ENCODE results near the genes PRPSAP1 and CYGB.

DNA sequence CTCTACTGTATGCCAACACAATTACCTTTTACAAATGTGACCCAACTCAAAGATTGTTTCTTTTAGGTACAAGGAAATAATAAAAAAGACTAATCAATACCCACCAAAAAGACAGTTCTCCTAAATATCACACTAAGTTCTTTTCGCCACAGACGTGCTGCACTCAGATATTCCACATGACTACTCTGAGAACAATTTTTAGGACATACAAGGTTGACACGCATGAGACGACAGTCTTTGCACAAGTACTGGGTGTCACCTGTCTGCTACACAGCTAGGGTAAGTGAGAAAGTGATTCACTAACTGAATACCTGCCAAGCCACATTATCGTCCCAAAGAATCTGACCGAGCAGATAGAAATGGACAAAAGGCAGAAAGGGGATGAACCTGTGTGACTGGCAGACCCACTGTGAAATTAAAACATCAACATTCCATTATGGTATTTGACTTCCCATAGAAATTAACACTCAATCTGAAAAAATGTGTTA lies 21.3 kb downstream of the SRP68 start:
- PRO-cap = no peak
- RRBS = no CpG with 5 or more reads among the region's 6 CpGs

DNA sequence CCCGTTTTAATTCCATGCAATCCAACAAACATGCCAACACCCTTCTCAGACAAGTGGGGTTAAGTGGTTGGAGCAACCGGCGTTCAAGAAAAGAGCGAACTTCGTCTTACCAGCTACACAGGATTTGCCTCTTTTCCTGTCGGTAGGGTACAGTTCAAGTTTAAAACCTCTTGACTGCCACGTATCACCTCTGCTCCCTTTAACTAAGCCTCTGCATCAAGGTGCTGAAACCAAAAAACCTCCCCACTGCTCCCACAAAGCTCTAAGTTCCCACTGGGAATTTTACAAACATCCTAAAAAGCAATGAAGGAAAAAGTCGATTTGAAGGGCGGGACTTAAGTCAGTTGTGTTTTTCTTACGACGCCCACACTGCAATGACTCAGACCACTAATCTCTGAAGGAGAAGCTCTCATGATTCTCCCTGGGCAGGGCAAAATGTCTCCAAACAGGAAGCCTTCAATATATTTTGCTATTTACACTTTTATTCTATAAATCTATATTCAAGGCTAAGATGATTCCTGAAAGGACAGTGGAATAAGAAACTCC lies 18.9 kb downstream of the SRP68 start:
- PRO-cap = no peak
- RRBS = no CpG with 5 or more reads among the region's 11 CpGs

DNA sequence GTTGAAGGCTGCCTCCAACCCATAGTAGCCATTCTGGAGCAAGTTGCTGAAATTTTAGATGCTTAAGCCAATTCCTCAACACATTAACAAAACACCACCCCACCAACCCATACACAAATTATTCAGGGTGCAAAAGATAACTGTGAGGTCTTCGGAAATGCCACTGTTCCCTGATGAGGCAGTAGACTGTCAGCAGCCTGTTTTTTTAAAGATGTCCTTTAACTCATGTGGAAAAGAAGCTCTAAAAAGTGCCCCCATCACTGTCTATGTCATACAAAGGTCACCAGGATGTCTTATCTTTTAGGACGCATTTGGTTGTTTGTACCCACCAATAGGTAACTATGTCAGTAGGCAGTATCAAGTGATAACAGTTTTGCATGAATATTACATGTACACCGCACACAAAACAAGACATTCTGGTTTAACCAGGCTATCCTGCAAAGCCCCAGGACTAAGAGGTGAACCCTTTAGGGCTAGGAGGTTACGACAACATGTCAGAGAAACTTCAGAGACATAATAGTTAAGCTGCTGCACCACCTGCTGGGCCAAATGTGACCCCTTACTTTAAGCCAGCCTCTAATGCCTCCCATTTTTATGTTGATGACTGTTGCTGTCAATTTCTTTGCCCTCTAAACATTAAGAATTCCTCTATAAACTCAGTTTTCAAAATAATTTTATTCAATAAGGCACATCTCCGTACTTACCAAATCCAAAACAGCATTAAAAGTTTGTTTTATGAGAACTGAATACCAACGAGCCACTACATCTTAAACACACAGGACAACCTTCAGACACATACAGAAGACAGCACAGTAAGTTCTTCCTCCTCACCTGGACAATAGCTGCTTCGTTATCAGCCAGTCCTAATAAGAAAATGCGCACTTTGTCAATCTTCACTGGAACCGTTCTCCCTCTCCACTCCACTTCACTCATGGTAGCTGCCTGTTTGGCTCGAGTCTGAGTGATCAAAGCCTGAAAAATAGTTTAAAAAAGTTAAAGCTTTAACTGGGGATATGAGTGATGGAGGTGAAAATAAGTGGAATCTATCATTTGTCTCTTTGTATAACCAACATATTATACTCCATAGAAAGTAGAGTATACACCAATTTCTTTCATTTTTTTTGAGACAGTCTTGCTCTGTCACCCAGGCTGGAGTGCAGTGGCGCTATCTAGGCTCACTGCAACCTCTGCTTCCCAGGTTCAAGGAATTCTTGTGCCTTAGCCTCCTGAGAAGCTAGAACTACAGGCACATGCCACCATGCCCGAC lies 15.3 kb downstream of the SRP68 start:
- PRO-cap = no peak
- RRBS = no CpG with 5 or more reads among the region's 12 CpGs

DNA sequence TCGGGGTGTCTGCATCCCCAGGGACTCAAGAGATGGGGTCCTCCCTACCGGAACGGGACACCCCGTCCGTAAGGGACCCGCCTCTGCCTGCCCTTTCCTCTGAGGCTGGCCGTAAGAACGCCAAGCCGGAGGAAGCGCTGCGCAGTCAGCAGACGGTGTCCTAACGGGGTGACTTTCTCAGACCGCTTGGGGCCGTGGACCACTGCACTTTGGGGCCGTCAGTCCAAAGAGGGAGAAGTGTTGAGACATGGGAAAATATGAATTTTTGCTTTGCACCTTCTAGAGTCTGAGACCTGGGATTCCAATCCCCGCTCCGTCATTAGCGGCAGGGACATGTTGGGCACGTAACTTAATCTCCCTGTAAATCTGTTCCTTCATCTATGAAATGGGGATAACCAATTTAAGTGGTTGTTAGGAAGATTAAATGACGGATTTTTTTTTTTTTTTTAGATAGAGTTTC lies 579 bp upstream of the SRP68 start:
- PRO-cap = bidirectional peak, plus-strand start at position 142 of the sequence, minus-strand start at position 89 of the sequence
- RRBS = 1% methylated on average over 8 of the region's 21 CpGs

DNA sequence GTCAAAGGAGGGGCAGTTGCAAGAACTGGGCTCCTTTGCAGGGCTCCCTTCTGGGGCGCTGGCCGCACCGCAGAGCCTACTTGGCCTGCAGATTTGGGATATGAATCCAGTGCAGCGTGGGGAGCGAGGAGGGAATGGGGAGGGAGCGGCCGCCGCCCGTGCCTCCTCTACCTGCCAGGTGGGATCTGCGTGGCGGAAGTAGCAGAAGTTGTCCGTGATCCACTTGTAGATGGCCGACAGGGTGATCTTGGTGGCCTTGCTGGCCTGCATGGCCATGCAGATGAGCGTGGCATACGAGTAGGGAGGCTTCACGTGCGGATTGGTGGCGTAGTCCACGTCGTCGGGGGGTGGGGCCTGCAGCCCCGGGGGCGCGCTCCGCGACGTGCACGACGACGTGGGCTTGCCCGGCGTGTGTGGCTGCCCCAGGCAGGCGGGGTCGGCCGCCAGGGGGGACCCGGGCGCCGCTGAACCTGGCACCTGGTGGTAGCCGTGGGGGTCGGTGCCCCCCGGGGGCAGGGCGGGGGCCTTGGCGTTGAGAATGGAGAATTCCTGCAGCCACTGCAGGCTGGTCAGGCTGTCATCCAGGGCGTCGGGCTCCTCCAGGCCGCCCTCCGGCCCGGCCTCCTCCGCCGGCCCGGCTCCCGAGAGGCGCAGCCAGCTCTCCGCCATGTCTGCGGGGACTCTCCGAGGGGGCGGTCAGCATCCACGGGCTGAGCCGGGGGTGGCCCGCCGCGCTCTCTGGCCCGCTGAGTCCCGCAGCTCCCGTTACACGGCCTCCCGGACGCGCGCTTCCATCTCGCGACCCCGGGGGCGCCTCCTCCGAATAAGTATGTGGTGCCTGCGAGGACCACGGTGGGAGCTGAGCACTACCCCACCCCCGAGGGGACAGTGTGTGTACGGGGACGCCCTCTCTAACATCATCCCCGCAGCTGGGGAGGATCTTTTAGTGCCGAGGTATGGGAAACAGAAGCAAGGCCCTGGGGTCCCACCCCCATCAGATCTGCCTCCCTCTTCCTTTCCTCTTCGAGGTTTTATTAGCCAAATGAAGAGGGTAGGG lies 990 bp downstream of the FOXJ1 start:
- PRO-cap = no peak
- RRBS = 74% methylated on average over 36 of the region's 83 CpGs

- PRO-cap = no peak
- RRBS = no CpG with 5 or more reads among the region's 1 CpG
These were observed 32.2 kb downstream of the RNF157 start for GRCh38 chr17:76208170-76208443.

DNA sequence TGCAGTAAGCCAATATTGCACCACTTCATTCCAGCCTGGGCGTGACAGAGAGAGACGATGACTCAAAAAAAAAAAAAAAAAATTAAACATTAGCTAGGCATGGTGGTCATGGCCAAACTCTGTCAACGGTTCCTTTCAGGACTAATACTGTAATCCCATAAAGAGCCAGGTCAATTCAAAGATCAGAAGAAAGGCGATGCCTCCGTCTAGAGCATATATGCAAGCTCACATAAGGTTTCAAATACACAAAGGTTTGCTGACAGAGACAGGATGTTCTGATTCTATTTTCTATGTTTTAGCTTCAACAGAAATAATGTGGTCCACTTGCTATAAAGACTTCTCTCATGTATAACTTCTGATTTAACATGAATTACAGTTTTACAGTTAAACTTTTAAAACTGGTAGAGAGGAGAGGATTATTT lies 2.3 kb downstream of the RNF157 start:
- PRO-cap = no peak
- RRBS = no CpG with 5 or more reads among the region's 5 CpGs

GRCh38 chr17:76262744-76263623 lies 2.2 kb upstream of the UBALD2 start:
- PRO-cap = no peak
- RRBS = no CpG with 5 or more reads among the region's 12 CpGs

DNA sequence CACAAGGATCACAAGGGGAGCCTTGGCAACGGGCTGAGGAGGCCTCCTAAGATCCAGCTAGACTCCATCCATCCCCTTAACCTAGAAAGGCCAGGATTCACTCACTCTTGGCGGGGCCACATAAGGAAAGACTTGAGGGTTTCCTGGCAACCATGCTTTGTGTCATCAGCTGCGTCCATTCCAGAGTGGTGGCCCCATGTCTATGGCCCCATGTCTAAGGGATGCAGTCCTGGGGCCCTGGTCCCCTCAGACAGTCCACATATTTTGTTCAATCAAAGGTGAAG lies 232 bp upstream of the QRICH2 start:
- PRO-cap = no peak
- RRBS = no CpG with 5 or more reads among the region's 3 CpGs

GRCh38 chr17:76345291-76345943 lies 8.3 kb downstream of the PRPSAP1 start:
- PRO-cap = bidirectional peak, plus-strand start at chr17:76345718, minus-strand start at chr17:76345605
- RRBS = no CpG with 5 or more reads among the region's 15 CpGs

DNA sequence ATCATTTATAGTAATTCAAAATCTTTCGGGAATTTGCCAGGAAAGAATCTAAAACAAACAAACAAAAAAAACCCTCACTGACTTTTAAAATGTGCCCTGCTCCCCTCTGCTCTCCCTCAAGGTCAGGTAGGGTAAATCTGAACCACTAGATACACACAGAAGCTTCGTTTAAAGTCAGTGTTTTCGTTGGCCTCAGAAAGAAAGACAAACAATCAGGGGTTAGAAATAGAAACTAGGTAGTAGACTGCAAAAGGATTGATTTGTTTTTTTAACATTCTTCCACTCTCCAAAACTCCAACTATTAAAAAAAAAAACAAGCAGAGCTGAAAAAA lies 2.0 kb downstream of the PRPSAP1 start:
- PRO-cap = no peak
- RRBS = no CpG with 5 or more reads among the region's 3 CpGs

DNA sequence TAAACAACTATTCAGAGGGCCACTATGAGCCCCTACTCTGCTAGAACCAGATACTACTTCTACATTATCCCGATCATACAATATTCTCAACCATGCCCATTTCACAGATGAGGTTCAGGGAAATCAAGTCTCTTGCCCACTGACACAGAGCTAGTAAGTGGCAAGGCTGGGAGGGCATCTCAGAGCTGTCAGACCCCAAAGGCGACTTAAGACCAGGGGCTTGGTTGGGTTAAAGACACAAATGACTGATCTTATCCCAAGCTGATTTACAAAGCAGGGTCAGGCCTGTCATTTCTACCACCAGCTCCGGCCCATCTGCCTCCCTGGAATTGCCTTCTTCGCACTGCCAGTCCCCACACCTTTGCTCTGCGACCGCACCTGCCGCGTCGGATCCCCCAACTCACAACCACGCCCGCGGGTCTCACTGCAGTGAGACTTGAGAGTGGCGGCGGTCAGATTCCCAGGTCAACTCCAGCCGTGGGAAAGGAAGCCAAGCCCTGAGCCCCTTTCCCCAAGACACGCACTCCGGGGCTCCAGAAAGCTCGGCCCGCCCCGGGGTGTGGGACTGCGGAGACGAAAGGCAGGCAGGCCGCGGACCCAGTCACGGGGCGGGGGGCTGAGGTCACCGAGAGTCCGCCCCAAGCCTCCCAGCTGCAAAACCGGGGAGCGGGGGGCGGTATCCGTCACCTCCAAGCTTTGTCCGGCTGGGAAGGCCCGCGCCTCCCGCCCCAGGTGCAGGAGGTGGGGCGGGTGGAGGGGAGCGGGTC lies 831 bp downstream of the PRPSAP1 start:
- PRO-cap = no peak
- RRBS = under 1% methylated on average over 6 of the region's 38 CpGs

GRCh38 chr17:76353469-76354619 lies at the start of gene PRPSAP1:
PRPSAP1 (minus strand) TSS chr17:76353916.
- PRO-cap = bidirectional peak, plus-strand start at chr17:76354268, minus-strand start at chr17:76353860
- RRBS = 2% methylated on average over 34 of the region's 107 CpGs

DNA sequence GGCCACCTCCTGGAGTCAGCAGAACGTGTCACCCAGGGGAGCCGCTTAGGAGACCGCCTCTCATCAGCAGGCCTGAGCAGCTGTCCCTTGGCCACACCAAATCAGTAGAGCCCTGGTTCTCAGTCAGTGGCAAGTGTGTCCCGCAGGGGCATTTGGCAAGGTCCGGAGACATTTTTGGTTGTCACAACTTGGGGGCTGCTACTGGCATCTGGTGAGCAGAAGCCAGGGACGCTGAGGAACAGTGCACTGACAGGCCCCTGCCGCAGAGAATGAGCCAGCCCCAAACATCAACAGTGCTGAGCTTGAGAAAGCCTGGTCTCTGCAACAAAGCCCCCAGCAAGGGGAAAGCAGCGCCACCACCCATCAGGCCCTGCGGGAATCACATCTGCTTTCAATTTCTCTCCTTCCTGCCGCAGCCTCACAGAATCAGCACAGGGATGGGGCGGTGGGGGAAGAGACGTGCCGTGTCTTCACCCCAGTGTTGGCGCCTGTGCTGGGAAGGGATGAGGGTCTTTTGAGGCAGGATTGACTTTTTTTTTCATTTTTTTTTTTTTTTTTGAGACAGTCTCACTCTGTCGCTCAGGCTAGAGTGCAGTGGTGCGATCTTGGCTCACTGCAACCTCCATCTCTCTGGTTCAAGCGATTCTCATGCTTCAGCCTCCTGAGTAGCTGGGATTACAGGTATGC lies 14.8 kb upstream of the PRPSAP1 start:
- PRO-cap = no peak
- RRBS = no CpG with 5 or more reads among the region's 17 CpGs

DNA sequence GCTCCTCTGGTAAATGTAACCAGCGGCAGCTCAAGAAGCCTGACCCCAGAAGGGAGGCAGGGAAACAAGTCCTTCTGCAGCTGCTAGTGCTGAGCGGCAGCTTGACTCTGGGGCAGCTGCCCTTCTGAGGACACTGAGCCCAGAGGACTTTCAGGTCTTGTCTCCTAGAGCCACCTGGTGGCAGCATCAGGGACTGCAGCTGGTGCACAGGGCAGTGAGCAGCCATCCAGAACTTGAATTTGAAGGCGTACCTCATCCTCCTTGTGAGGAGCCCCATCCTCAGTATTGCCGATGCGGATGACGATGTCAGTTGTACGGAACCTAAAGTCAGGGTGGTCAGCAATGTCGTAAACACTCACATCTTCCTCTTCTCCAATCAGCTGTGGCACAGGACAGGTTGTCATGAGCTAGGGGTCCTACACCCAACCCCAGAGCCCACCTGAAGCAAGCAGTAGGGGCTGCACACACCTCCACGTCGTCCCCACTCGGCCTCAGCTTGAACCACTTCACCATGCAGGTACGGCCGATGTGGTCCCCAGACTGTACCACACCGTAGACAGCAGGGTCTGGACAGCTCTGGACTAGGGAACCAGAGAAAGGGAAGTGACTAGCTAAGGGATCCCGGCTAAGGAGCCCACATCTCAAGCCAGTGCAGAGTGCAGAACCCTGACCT lies 13.7 kb downstream of the SPHK1 start:
- PRO-cap = no peak
- RRBS = no CpG with 5 or more reads among the region's 15 CpGs

DNA sequence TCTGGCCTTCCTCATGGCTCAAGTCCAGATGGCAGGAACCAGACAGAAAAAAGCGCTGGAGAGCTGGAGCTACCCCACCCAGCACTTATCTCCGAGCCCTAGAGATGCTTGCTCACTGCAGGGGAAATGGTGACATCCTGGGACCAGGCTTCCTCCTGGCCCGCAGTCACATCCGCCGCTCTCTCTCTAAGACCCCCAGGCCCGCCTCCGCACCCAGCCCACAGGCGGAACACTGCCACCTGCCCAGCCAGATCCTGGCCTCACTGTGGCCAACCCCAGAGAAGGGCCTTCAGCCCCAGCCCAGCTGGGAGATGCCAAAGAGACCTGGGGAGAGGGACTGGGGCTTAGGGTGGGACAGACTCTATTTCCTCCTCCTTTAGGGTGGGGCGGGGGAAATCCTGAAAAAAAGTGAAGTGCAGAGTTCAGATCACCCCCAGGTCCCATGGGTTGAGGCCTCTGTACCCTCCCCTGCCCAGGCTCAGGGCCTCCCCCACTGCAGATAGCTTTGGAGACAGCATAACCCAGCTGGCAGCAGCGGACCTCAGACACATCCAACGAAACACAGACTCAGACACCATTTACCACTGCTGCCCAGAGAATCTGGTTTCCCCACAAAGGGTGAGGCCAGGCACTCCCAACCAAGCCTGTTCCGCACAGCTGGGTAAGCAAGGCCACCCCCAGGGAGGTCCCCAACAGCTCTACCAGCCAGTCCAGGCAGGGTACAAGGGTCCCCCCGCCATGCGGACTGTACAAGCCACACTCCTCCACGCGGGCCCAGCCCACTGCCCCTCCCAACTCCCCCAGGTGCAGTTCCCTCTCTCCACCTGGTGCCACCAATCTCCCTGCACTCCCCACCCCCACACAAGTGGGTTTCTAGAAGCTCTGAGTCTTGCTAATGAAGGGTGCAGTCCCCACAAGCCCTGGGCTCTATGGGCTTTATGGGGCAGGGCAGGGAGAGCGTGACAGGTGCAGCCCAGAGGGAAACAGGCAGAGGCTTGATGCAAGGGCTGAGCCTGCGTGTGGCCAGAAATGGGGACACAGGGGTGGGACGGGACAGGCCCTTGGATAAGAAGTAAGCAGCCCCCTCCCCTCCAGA lies 9.1 kb downstream of the RHBDF2 start:
- PRO-cap = no peak
- RRBS = no CpG with 5 or more reads among the region's 19 CpGs

DNA sequence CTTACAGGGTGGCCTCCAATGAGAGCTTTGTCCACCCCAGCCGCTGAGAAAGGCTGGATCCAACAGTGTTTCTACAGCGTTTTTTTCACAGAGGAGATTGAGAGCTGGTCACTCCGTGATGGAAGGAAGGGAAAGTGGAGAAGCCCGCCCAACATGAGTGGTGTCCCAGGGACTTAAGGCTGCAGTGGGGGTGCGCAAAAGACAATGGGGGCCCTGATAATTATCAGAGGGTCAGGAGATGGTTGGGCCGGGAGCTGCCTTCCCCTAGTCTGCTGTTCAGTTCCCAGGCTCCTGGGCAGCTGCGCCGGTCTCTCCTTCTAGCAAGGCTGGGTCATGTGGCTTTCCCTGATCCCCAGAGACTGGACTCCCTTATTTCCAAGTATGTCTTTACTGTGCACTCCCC lies 16.3 kb downstream of the CYGB start:
- PRO-cap = no peak
- RRBS = 93% methylated on average over 3 of the region's 8 CpGs

GRCh38 chr17:76537130-76538382 lies at the start of gene CYGB:
CYGB (minus strand) TSS chr17:76537709.
- PRO-cap = no peak
- RRBS = 68% methylated on average over 50 of the region's 146 CpGs

- PRO-cap = bidirectional peak, plus-strand start at chr17:76557191, minus-strand start at chr17:76556983
- RRBS = under 1% methylated on average over 11 of the region's 31 CpGs
These were observed 17.0 kb downstream of the PRCD start for GRCh38 chr17:76556722-76557317.

DNA sequence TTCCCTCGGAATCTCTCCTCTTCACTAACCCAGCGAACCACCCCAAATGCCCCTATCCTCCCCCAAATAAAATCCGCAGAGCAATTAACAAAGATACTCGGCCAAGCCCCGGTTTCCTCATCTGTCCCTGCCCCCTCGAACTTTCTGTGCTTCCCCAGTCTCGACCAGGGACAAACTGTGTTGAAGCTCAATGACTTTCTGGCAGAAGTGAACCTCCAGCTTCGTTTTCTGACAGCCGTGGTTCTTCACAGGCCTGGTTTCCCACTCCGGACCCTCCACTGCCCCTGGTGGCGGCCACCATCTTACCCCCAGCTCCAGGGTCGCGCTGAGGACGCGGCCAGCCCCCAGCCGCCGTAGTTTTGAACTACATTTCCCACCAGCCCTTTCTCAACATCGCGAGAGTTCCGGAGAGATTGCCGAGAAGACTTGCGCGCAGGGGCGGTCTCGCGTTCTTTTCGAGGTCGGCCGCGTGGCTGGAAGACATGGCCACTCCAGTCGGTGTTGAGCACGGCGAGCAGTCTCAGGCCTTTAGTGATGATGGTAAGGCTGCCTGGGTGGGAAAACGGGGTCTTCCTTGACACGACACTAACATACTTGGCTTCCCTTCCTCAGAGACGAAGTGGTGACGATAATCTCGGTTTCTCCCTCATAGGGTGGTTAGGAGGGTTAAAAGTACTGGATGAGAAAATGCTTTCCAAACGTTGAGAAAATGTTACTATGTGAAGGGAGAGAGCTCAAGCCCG lies 17.6 kb downstream of the PRCD start:
- PRO-cap = bidirectional peak, plus-strand start at position 452 of the sequence, minus-strand start at position 354 of the sequence
- RRBS = no CpG with 5 or more reads among the region's 40 CpGs

Measured in MCF 10A (cell line).